Paraaortic lymph node (tissue), 1 donor: ENCODE measurements around a stretch of chr13.

GRCh38 chr13:109720680-109721435, 65.5 kb downstream of the IRS2 start:
- PRO-cap = no peak

DNA sequence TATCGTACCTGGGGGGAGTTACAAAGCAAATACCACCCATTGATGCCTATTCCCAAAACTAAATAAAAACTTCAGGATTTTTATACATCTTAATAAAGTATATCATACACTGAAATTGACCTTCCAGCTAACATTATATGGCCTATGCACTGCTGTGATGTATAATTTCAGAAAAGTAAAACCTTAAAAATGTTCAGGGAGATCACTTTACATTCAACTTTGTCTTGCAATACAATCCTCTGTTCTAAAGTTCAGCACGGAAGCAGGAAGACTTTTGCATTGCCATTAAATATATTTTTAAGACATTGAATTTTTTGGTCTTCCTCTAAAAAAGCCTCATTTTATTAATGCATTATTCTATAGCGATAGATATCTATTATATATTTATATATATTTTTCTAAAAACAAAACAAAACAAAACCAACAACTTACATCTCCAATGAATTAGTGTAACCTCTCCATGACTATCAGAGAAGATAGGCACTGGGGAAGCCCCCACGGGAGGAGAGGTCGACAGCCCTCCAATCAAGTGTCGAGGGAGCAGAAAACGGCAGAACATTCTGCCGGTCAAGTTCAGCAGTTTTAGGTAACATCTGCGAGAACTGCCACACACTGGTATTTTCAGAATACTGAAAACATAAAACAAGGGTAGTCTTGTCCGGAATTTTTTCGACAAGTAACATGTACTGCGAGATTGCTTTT, 31.8 kb downstream of the IRS2 start:
- PRO-cap = no peak

DNA sequence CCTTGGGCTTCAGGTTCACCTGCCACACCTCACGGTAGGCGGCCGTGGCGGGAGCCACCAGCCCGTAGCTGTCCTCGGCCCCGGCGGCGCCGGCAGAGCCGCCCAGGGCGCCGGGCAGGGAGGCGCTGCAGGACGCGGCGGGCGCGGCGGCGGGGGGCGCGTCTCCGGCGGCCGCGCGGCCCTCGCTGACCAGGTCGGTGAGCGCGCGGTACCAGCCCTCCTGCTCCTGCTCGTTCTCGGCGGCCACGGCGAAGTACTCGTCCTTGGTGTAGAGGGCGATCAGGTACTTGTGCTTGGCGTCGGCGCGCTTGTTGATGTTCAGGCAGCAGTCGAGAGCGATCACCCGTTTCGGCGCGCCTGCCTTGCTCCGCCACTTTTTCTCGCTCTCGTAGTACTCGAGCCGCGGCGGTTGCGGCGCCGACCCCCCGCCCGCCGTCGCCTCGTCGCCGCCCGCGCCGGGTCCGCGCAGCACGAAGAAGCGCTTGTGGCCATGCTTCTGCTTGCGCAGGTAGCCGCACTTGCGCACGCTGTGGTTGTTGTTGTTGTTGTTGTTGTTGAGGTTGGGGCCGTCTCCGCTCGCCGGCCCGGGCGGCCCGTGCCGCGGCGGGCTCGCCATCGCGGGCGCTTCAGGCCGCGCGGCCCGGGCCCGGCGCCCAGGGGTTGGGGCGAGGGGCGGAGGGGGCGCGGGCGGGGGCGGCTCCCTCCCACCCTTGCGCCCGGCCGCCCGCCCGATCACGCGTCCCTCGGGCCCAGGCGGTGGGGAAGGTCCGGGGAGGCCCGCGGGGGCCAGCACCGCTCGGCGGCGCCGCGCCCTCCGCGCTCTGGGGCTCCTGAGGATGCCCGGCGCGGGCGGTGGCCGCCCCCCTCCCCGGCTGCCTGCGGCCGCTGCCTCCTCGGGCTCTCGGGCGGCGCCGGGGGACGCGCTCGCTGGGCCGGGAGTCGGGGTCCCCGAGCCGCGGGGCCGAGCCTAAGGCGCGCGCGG, 654 bp downstream of the IRS2 start:
- PRO-cap = no peak

- PRO-cap = no peak
These were observed 4.9 kb upstream of the IRS2 start for GRCh38 chr13:109791155-109791771.

DNA sequence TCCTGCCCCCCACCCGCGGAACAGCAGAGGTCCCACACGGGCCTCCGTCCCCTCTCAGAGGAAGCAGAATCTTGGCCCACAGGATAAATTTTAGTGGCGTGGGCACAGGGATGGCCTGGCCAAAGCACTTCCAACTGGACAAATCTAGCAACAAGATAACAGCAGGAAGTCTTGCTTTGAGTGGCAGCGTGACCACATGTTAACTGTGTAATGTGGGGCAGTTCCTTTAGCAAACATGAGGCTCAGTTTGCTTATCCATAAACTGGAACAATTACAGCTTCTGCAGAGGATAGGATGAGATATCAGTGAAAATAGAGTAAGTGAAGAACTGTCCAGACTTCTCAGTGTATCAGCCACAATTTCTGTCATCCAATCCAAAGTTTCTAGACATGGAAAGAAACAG, 238.0 kb upstream of the IRS2 start:
- PRO-cap = no peak

DNA sequence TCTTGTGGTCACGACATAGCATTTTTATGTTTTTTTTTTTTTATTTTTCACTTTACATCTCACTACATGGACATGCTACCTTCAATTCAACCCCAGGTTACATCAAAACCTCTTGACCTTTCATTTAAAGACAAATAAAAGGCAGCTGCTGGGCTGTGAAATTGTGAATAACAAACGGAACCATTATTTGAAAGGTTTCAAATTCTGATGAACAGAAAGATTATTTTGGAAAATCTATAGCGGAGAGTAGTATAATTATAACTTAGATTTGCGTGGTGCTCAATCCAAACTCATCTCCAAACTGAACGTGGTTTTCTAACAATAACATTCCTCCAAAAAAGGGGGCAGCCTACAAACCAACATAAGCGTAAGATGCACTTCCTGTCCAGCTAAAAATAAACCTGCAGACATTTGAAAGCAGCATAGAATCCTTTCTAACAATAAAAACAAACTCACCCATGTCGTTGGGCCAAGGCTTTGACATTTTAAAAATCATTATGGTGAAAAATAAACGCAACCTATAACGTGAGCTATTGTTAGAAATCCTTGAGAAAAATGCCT, 178.5 kb downstream of the COL4A1 start:
- PRO-cap = no peak

DNA sequence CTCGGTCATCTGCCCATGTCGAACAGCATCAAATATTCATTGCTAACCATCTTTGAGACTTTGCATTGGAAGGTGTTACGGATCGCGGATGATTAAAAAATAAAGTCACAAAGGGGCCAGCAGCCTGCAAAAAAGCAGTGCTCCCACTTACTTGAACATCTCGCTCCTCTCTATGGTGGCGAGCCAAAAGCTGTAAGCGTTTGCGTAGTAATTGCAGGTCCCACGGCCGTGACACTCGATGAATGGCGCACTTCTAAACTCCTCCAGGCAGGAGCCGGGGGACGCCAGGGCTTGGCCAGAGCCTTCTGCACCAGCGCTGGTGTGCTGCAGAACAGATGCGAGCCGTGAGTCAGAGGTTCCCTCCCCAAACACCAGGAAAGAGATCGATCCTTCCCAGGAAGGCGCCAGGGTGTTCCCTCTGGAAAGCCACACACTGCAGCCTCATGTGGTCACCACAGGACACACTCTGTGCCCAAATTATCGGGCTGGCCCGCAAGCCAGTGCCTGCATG, 154.7 kb downstream of the COL4A1 start:
- PRO-cap = no peak

DNA sequence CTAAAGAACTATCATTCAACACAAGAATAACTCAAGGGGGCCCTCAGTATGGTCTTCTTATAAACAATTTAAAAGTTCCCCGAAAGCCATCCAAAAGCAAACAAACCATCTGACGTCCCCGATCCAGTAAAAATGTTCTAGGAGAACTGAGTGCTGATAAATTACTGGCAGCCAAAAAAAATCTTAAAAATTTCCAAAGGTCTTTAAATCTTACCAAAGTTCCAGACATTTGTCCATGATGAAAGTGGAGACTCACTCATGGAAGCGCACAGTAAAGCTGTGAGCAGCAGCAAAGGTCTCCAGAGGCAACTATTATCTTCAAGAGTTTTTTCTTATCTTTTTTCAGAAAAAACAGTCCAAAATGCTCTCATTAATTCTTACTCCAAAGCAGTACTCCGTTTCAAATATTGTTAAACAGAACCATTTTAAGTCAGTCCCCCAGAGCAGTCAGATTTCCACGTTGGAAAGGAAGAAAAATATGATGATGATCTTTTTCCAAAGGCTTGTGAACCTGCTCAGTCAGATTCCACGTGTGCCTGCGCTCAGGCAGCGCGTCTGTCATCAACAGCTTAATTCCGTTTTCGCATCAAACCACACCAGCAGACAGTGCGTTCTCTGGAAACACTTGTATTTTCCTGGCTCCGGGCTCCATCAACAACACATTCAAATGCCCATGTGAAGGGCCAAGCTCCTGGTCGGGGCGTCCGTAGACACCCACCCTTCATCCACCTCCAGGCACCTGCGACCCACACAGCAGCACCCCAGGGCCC, 85.4 kb downstream of the COL4A1 start:
- PRO-cap = no peak

DNA sequence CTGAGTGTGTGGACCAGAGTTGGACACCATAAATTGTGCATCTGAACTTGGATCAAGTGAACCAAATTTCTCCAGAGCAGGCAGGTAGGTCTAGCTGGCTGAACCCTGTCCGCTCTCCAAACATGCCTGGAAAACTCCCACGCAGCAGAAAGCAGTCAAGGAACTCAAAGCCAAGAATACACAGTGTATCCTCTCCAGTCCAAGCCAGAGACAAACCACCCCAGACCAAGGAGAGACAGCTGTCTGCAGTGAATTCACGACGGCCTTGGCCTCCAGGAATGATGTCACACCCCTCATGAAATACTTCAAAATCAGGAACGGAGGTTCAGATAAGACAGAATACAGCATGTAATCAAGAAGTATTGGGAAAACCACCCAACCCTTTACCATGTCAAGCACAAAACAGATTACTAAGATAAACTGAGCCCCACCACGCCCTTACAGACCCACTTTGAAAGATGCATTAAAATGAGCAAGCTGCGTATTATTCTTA, 44.0 kb downstream of the COL4A1 start:
- PRO-cap = no peak

DNA sequence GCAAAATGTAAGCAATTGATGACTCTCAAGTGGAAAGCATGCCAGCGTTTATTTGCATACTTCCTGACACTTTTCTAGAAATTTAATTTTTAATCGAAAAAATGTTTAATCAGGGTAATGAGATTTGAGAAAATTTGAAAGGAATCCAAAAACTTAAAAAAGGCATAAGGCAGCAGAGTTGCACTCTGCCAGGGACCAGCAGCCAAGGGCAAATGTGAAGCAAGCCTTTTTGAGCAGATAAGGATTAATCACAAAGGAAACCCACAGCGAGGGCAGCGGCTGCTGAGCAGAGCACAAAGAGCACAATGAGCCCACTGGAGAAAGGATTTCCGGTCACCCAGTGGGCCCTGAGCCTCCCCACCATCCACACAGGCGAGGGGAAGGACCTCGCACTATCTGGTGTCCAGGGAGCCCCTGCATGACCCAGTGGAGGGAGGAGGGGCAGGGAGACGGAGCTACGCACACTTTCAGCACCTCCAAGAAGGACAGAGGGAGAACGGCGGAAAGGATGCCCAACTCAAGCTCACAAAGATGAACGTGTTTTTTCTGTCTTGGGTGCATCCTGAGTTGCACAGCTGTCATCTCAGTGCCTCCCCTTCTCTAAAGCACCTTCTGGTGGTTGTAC, 40.0 kb downstream of the COL4A1 start:
- PRO-cap = no peak

DNA sequence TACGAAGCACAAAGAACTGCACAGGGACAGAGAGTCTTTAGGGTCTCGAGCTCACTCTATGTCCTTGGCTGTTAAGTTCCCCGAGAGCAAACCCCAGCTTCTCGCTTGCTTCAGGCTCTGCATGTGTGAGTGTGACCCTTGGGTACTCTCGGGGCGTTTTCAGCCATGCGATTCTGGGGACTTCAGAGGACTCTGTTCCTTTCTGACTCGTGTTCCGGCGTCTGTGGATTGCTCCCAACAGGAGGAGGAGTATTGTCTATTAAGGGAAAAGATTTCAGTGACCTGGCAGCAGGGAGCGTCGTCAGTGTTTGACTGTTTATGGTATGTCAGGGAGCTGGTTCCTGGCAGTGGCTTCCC, 33.6 kb downstream of the COL4A2 start:
- PRO-cap = bidirectional peak, plus-strand start outside the sequence, minus-strand start at position 225 of the sequence

DNA sequence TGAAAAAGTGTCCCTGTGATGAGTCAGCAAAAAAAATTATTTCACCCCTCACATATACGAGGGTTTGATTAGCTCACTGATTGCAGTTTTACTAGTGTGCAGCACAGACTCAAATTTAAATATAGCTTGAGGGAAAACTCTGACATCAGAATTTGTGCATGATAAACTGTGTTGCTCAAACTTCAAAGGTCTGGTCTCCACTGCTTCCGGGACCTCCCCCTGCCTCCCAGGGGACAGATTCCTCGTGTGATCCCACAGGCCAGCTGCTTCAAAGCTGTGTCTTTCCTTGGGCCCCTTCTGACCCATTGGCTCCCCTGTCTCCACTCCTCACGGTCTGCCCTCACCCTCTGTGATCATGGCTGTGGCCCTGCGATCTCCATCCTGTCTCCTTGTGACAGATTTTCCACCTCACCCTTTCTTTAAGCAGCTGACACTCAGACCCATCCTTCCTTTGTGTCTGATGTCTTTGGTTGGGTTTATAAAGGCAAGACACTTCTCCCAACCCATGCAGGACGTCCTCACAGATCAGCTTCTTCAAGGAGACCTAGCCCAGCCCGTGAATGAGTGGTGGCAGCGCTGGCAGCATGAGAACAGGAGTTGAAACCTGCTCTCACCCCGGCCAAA, 81.6 kb downstream of the COL4A2 start:
- PRO-cap = unidirectional peak, plus-strand start at position 236 of the sequence; unidirectional peak, plus-strand start at position 271 of the sequence

DNA sequence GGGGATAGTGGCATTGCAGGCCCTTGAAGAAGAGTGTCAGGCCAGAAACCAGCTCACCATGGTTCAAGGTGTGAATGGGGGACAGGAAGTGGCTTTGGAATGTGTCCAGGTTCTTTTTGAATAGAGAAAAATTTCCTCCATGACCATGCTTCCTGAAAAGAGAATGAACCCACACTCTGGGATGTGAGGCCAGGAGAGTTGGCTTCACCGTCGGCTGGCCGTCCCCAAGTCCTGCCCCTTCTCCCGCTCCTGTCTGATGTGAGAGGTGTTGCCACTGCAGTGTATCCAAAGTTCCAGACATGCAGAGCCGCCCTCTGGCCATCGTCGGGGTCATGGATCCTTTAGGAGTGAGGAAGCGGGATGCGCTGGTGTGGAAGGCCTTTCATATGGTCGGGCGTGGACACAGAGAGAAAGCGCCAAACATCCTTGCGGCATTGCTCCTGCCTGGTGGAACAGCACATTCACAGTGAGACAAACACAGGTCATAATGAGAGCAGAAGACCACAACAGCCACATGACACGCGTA, 101.2 kb downstream of the COL4A2 start:
- PRO-cap = no peak

DNA sequence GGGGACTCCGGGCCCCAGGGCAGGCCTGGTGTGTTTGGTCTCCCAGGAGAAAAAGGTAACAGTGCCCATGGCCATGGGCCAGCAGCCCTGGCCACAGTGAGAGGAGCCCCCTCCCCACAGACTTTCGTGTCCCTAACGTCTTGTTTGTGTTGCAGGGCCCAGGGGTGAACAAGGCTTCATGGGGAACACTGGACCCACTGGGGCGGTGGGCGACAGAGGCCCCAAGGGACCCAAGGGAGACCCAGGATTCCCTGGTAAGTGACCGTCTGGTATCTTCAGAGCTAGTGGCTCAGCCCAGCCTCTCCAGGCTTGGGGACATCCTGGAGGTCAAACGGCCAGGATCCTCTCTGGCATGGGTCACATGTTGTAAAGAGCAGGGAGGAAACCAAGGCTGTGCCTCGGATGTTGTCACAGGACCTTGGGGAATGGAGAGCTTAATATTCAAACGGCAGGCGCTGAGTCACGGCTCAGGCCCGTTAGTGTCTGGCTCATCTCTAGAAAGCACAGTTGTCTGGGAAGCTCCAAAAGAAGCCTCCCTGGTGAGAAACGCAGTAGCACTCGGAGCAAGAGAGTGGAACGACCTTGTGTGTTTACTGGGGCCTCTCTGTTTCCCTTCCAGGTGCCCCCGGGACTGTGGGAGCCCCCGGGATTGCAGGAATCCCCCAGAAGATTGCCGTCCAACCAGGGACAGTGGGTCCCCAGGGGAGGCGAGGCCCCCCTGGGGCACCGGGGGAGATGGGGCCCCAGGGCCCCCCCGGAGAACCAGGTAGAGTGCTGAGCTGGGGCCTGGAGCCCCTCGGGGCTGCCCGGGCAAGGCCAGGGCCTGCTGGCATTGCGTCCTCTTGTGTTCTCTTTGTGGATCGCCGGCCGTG, 58.1 kb downstream of the RAB20 start:
- PRO-cap = no peak

- PRO-cap = no peak
These were observed 35.5 kb downstream of the RAB20 start for GRCh38 chr13:110525827-110526554.

- PRO-cap = no peak
These were observed 5.4 kb downstream of the RAB20 start for GRCh38 chr13:110556154-110556499.

- PRO-cap = no peak
These were observed 9.7 kb downstream of the NAXD start for GRCh38 chr13:110624814-110625577.

GRCh38 chr13:110627236-110628174, 12.2 kb downstream of the NAXD start:
- PRO-cap = no peak

- PRO-cap = no peak
These were observed 31.5 kb downstream of the NAXD start for GRCh38 chr13:110646802-110647364.

GRCh38 chr13:110715710-110716648, 2.5 kb downstream of the ING1 start:
- PRO-cap = bidirectional peak, plus-strand start at chr13:110715887, minus-strand start at chr13:110715833